ENCODE measurements around the gene FANCL.

DNA sequence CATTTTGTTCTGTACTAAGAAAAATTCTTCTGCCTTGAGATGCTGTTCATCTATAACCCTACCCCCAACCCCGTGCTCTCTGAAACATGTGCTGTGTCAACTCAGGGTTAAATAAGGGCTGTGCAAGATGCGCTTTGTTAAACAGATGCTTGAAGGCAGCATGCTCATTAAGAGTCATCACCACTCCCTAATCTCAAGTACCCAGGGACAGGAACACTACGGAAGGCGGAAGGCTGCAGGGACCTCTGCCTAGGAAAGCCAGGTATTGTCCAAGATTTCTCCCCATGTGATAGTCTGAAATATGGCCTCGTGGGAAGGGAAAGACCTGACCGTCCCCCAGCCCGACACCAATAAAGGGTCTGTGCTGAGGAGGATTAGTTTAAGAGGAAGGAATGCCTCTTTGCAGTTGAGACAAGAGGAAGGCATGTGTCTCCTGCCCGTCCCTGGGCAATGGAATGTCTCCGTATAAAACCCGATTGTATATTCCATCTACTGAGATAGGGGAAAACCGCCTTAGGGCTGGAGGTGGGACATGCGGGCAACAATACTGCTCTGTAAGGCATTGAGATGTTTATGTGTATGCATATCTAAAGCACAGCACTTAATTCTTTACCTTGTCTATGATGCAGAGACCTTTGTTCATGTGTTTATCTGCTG lies 10.4 kb upstream of the MTIF2 start:
- PRO-cap, 2 experiments = no peak in any of the 2 experiments

- PRO-cap, 2 experiments = no peak in any of the 2 experiments
These were observed 62.3 kb downstream of the CCDC88A start for GRCh38 chr2:55357195-55357928.

- PRO-cap, 2 experiments = no peak in any of the 2 experiments
These were observed 11.3 kb downstream of the CFAP36 start for GRCh38 chr2:55530766-55531239.

DNA sequence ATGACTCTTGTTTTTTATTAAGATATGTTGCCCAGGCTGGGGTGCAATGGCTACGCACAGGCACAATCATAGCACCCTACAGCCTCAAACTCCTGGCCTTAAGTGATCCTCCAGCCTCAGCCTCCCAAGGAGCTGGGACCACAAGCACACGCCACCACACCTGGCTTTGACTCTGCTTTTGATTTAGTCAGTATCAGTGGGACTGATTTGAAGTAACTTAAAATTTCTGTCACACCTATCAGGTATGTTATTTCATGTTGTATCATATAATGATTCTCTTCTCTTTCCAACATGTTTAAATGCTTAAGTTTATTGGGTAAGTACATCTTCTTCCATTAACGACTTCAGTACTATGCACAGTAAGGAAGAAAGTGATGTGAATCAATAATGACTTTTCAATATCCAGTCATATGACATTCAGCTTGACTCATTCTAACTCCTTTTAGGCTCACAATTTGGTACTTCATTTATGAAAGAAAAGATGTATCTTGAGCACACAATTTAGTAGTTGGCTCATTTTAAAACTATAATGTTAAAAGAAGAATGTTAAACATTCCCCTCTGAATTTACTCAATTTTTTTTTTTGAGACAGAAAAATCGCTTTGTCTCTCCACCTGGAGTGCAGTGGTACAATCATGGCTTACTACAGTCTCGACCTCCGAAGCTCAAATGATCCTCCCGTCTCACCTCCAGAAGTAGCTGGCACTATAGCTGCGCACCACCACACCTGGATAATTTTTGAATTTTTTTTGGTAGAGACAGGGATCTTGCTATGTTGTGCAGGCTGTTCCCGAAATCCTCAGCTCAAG lies 6.1 kb downstream of the PPP4R3B start:
- PRO-cap, 2 experiments = peak in 2 of 2 experiments; most common minus-strand start position 169 of the sequence (in 1)

DNA sequence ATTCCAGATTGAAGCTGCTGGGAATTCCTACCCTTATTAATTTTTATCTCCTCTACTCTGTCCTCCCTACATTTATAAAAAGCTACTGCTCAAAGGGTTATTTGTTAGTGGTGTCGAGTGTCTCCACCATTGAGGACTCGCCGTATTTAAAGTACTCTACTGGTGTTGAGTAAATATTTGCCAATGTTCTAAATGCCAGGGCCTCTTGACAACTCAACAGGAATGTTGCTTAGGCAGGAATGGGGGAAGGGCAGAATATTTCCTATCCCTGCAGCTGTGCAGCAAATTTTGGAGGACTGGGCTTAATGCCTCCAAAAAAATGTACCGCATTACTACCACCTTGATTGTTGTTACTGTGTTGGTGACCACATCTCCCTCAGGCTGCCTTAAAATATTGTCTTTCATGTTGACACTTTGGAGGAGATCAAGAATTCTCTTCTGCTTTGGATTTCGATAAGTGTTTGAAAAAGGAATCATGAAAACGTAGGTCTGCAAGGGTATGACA lies 84.4 kb downstream of the EFEMP1 start:
- PRO-cap, 2 experiments = no peak in any of the 2 experiments

GRCh38 chr2:55885546-55886059 lies 38.0 kb downstream of the EFEMP1 start:
- PRO-cap, 2 experiments = no peak in any of the 2 experiments

- PRO-cap, 2 experiments = no peak in any of the 2 experiments
These were observed 265.2 kb downstream of the CCDC85A start for GRCh38 chr2:56448908-56449397.

- PRO-cap, 2 experiments = no peak in any of the 2 experiments
These were observed 138.0 kb upstream of the VRK2 start for GRCh38 chr2:57908690-57908983.

- PRO-cap, 2 experiments = no peak in any of the 2 experiments
These were observed 59.3 kb downstream of the FANCL start for GRCh38 chr2:58181684-58182437.

DNA sequence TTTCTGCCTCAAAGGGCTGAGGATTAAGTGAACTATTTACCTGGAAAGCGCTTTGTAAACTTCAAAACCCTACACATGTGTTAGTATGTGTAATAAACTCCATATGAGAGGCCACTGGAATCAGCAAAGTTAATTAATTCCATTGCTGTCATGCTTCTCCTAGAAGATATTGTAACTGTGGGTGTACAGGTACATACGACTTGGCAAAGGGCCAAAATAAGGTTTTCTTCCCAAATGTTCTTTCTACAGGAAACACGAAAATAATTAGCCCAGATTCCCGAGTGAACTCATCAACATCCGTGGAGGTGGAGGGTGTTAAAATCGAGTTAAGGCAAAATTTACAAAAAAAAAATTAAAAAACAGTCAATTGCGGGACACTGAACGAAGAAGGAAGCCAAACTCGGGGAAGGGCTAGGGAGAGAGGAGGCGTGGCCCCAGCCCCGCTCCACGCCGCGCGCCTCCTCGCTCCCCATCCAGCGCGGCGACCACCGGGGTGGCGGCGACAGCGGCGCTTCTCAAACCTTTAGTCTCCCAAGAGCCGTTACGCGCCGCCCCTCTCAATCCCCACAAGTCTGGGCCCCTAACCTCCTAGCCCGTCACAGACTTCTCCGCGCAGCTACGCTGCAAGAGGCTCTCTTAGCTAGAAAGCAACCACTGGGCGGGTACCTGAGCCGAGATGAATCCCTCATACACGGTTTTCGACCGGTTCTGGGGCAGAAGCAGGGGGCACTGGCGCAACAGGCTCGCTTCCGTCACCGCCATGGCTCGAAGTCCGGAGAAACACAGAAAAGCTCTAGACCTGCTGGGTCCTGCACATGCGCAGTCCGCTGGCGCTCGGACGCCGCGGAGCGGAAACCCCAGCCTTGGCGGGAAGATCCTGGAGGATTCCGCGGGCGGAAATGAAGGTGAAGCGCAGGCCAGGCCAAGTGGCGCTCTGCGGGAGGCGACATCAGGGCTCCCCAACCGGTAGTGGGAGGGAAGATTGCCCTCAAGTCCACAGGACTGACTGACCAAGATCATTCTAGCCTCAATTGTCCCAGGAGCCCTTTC lies at the start of gene FANCL:
TSS of gene FANCL (minus strand) at position 774 of the 1,050 bp plus-strand sequence.
- PRO-cap, 2 experiments = peak in 2 of 2 experiments; most common plus-strand start position 688 of the sequence (in 1); most common minus-strand start position 610 of the sequence (in 1)

- PRO-cap, 2 experiments = no peak in any of the 2 experiments
These were observed 219.6 kb upstream of the FANCL start for GRCh38 chr2:58460711-58461185.

- PRO-cap, 2 experiments = no peak in any of the 2 experiments
These were observed 709.6 kb upstream of the FANCL start for GRCh38 chr2:58950742-58951131.

DNA sequence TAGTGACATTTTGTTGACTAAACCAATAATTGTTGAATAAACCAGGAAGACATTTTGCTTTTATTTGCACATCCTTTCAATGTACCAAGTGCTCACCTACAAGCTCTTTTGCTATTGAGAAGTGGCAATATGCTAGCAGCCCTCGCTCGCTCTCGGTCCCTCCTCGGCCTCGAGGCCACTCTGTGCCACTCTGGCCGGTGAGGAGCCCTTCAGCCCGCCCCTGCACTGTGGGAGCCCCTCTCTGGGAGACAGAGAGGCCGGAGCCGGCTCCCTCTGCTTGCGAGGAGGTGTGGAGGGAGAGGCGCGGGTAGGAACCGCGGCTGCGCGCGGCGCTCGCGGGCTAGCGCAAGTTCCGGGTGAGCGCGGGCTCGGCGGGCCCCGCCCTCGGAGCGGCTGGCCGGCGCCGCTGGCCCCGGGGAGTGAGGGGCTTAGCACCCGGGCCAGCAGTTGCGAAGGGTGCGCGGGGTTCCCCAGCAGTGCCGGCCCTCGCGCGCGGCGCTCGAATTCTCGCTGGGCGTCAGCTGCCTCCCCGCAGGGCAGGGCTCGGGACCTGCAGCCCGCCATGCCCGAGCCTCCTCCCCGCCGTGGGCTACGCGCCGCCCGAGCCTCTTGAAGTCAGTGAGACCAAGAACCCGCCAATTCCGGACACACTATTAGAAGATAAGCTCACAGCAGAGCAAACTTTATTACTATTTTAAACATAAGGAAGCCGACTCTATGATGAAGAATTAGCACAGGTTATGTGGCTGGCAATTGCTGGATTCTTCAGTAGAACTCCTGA lies 825.7 kb upstream of the FANCL start:
- PRO-cap, 2 experiments = no peak in any of the 2 experiments

GRCh38 chr2:60512676-60513080 lies 40.8 kb downstream of the BCL11A start:
- PRO-cap, 2 experiments = no peak in any of the 2 experiments

DNA sequence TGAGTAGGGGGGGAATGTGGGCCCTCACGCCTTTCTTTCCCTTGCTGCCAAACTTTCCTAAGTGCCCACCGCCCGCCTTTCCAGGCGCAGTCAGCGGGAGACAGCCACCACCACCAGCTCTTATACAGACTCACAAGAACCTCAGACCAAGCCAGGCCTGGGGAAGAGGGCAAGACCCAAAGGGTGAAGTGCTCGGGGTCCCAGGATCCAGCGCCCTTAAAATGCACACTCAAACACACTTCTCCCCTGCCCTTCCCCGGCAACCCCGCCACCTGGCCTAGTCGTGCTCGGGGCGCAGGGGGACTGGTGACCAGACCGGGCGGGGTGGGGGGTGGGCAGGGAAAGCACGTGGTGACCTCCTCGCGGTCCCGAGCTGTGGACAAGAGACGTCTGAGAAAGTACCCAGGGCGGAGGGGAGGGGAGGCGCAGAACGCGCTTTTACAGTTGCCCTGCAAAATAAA lies 2.3 kb downstream of the BCL11A start:
- PRO-cap, 2 experiments = no peak in any of the 2 experiments

DNA sequence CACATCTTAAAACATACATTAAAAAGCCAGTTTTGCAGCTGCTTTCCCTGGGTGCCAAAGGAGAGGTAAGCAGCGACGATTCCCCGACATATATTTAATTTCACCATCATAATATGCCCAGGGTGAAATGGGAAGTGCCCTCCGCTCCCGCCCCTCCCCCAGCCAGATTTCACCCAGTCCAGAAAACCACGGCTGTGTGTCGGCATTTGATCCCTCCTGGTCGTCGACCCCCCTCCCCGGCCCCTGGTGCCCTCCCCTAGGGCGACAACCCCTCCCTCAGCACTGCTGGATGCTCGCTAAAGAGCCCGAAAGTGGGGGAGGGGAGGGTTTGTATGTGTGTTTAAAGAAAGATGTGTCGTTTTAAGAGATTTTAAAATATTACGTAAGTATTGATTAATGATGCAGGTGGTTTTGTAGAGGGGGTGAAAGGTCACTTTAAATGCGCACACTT lies 3.2 kb upstream of the BCL11A start:
- PRO-cap, 2 experiments = no peak in any of the 2 experiments

GRCh38 chr2:60710533-60711269 lies 45.4 kb upstream of the PAPOLG start:
- PRO-cap, 2 experiments = no peak in any of the 2 experiments

DNA sequence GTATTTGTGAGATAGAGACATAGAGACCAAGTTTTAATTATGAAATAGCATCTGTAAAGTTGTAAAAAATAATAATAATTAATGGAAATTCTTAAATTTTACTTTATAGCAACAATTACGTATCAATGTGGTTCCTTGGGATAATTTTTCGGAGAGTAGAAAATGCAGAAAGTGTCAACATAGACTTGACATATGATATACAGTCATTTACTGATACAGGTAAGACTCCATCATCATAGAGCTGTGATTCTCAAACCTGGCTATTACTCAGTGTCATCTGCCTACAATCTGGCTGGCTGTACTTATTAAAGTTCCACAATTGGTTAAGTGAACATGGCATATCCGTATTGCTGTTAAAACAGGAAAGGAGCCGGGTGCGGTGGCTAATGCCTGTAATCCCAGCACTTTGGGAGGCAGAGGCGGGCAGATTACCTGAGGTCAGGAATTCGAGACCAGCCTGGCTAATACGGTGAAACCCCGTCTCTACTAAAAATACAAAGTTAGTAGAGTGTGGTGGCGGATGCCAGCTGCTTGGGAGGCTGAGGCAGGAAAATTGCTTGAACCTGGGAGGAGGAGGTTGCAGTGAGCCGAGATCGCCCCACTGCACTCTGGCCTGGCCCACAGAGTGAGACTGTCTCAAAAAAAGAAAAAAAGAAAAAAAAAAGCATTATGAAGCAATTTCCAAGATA lies 31.5 kb downstream of the PAPOLG start:
- PRO-cap, 2 experiments = no peak in any of the 2 experiments

- PRO-cap, 2 experiments = no peak in any of the 2 experiments
These were observed 48.4 kb downstream of the PAPOLG start for GRCh38 chr2:60804396-60804864.

- PRO-cap, 2 experiments = no peak in any of the 2 experiments
These were observed 52.4 kb downstream of the PAPOLG start for GRCh38 chr2:60808321-60809067.